ENCODE measurements around the gene TPTE.

- PRO-cap: no peak
Measured at GRCh38 chr21:6499048-6499440, 4022.3 kb upstream of the TPTE start.

DNA sequence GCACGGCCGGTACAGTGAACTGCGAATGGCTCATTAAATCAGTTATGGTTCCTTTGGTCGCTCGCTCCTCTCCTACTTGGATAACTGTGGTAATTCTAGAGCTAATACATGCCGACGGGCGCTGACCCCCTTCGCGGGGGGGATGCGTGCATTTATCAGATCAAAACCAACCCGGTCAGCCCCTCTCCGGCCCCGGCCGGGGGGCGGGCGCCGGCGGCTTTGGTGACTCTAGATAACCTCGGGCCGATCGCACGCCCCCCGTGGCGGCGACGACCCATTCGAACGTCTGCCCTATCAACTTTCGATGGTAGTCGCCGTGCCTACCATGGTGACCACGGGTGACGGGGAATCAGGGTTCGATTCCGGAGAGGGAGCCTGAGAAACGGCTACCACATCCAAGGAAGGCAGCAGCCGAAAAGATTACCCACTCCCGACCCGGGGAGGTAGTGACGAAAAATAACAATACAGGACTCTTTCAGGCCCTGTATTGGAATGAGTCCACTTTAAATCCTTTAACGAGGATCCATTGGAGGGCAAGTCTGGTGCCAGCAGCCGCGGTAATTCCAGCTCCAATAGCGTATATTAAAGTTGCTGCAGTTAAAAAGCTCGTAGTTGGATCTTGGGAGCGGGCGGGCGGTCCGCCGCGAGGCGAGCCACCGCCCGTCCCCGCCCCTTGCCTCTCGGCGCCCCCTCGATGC, 2267.3 kb upstream of the TPTE start:
- PRO-cap: no peak

DNA sequence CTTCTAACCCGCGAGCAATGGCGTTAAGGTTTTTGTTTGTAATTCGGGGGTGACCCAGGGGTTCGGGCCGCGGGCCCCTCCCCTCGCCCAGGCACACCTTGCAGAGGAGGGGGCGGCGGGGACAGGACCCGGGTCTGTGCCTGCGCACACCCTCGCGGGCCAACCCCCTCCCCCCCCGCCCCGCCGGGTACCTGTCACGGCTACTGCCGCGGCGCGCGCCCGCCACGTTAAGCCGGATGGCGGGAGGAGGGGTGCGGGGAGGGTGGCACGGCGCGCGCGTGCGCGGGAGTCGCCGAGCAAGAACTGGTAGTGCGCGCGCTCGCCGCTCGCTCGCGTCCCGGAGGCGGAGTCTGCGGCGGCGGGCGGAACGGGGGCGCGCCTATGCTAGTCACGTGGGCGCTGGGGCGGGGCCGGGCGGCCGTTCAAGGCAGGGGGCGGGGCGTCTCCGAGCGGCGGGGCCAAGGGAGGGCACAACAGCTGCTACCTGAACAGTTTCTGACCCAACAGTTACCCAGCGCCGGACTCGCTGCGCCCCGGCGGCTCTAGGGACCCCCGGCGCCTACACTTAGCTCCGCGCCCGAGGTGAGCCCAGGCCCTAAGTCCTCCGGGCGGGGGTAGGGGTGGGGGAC, at the start of gene TPTE:
Gene TPTE (plus strand): TSS at position 471 of the 629 bp plus-strand sequence.
- PRO-cap: unidirectional peak, plus-strand start at position 356 of the sequence

DNA sequence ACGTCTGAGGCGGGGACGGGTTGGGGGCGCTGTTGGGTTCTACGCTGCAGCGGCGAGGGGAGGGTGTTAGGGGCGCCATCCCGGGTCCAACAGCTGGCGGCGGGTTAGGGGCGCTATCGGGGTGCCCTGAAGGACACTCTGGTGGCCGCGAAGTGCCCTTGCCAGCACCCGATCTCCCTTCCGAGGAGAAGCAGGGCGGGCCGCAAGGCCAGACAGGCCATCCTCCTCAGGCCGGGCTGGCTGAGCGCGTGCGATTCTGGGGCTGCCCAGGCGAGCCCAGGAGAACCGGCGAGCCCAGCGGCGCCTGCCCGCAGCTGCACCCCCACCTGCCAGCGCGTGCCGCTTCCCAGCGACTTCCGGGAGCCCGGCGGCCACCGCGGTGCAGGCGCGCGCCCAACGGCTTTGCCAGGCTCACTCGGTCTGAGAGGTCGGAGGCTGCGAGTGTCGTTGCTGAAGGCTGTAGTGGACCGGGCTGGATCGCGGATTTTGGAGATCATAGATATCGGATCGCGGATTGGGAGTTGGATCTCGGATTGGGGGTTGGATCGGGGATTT, 147.0 kb downstream of the LIPI start:
- PRO-cap: no peak

DNA sequence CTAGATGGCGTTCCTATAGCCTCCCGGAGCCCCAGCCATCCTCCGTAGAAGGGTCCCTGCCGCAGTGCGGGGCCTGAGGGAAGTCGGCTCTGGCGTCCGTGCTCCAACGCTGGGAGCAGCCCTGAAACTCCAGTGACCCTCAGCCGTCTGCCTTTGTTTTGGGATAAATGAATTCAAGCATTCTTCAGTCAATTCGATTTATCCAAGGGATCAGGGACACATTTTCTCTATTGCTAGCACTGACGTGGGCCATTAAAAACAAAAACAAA, 645 bp upstream of the HSPA13 start:
- PRO-cap: no peak

GRCh38 chr21:14486136-14486508, 60.0 kb downstream of the SAMSN1 start:
- PRO-cap: no peak

GRCh38 chr21:14526703-14528003, 19.0 kb downstream of the SAMSN1 start:
- PRO-cap: no peak

GRCh38 chr21:14744424-14744984, 198.4 kb upstream of the SAMSN1 start:
- PRO-cap: no peak

- PRO-cap: no peak
Measured at GRCh38 chr21:14762710-14763448, 216.8 kb upstream of the SAMSN1 start.

DNA sequence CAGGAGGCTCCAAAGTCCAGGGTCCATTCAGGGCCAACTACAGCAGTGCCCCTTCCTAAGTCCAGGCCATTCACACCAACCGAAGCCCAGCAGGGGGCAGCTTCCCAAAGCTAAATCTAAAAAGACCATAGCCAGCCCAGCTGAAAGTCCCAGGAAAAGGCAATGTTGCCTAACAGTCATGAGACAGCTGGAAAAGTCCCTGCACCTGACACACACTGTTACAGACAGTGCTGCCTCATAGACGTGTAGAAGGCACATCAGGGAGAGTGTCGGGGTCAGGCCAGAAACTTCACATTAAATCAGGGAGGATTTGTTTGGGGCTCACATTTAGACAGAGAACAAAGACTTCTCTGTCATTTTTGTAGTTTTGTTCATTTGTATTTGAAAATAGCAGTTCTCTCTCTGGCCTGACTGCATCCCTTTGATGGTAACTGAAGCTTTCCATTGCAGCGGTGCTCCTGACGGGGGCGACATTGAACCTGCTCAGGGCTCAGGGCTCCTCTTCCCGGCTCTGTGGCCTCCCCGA, 200.4 kb downstream of the NRIP1 start:
- PRO-cap: no peak

DNA sequence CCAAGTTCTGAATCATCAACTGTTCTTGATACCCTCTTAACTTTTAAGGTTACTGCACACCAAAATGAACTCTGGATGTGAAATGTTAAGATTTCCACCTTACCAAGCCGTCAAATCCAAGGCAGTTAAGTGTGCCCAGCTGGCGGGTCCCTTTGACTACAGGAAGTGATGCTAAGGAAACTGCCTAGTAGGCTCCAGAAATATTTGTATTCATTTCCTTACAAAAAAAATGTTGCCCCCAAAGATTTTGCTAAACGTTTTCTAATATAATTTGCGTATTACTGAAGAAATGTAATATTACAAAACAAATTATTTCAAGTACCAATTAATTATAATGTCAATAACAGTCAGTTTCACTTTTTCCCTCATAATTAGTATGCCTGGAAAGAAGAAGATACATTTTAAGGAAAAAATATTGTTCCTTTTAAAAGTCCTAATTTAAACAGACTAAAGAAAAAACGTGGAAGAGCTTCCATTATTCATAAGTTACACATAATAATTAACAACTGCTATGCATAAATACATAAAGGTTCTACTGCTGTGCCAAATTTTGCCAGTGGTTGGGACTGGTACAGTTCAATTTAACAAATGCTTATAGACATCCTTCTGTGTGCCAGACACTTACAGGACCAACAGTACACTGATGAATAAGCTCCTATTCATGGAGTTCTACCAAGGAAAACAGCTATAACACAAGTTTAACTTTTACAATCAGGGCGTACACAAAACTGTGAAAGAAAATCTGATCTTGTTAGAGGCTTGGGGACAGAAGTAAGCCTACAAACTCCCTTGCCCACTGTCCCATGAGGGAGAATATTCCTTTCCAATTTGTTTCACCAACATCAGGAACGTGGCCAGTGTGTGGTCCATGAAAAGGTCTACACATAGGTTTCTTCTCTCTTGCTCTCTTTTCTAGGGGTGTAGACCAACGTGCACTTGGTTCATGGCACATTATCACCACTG, 10.4 kb downstream of the NRIP1 start:
- PRO-cap: no peak

GRCh38 chr21:15060499-15061639, 3.9 kb downstream of the NRIP1 start:
- PRO-cap: no peak

- PRO-cap: bidirectional peak, plus-strand start at chr21:15065865, minus-strand start at chr21:15065750; bidirectional peak, plus-strand start at chr21:15066048, minus-strand start at chr21:15065925
Measured at GRCh38 chr21:15065531-15066205, 868 bp upstream of the NRIP1 start.

- PRO-cap: no peak
Measured at GRCh38 chr21:15444117-15444867, 285.5 kb upstream of the USP25 start.

DNA sequence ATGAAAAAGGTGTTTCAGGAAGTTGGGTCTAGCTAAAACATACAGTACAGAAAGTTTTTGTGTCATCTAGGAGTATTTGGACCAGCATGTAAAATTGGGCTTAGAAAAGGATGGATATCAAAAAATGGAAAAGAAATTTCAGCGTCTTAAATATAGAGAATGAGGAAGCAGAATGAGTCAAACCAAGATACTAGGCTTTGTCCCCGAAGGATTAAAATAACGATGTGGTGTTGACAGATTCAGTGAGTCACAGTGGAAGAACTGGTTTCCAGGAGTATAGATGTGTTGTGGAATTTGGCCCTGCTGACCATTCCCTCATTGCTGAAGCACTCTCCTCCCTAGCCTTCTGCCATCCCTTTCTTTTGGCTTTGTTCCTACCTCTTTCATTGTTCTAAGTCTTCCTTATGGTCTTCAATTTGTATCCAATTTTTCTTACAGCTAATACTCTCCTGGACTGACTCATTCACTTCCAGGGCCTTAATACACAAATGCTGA, 23.1 kb upstream of the USP25 start:
- PRO-cap: no peak

- PRO-cap: no peak
Measured at GRCh38 chr21:15732191-15732632, 2.4 kb downstream of the USP25 start.

DNA sequence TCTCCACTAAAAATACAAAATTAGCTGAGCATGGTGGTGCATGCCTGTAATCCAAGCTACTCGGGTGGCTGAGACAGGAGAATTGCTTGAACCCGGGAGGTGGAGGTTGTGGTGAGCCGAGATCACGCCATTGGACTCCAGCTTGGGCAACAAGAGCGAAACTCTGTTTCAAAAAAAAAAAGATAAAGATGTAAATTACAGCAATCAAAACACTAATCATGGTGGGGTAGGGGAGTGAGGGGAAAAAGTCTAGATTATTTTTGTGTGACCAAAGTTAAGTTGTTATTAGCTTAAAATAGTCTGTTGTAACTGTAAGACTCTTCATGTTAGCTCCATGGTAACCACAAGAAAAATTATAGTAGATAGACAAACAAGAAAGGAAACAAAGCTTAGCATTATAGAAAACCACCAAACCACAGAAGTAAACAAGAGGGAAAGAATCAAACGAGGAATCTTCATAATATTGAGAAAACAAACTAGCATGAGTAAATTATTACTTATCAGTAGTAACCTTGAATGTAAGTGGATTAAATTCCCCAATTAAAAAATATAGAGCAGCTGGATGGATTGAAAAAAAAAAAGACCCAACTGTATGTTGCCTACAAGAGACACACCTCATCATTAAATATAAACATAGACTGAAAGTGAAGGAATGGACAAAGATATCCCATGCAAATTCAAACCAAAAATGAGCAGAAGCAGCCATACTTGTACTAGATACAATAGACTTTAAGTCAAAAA, 54.8 kb downstream of the USP25 start:
- PRO-cap: no peak

DNA sequence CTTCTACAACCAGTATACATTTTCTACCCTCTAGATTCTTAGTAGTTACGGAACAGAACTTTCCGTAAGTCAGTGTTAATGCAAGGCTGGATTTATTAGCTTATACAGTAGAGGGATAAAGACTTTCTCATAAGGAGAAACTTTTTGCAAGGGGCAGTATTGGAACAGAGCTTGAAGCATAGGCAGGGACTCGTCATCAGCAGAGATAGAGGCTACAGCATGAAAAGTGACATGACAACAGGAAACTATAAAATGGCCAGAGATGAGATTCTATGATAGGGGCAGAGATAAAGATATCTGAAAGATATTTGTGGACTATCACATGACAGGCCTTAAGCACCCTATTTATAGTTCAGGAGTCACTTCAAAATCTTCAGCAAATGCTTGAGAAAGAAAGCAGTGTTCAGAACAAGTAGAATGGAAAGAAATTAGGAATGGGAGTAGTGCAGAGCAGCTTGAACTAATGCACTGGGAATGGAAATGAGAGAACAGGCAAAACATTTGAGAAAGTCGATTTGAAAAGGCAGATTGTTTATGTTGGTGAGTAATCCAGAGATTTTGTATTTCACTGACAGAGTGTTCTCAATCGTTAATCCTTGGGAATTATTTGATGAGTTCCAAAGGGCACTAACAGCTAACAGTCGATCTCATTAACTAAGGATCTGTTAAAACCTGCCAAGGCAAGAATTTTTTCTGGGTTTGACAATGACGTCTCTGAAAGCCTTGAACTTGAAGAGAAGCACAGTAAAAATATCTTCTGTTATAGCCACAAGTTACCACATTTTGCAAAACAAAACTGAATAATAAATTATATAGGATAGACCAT, 482.0 kb downstream of the USP25 start:
- PRO-cap: no peak

- PRO-cap: no peak
Measured at GRCh38 chr21:16539706-16539905, 809.8 kb downstream of the USP25 start.

DNA sequence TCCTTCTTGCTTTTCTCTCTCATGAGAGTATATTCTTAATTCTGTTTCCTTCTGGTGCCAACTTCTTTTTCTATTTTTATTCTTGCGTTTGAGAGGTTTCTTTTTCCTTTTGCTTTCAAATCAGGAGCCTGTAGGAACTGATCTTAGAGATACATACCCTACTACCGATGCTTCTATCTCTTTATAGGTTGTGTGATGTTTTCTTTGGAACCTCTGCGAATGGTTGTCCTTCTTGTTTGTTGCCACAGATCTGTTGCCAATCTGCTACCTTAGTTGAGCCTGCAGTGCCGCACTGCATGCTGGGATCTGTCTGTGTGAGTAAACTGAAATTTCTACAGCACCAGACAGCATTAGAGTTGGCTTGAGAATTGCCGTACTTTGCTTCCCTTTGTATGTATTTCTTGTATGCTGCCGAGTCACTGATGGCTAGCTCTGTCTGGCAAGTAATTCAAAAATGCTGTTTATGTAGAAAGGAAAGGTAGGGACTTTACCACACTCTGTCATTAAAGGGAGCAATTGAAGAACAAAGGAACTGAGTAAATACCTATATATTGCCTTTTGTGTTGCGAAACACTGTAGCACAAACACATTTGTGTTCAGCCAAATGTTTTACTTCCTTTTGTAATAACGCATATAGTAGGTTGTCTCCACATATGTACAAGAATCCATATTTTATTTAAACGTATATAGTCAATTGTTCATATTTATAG, 857.3 kb downstream of the USP25 start:
- PRO-cap: no peak